ENCODE data around the genes OLFML2B, NOS1AP and SH2D1B.

GRCh38 chr1:161171086-161172294 is 5.3 kb downstream of the PPOX start:
- PRO-cap, result no peak

- PRO-cap, result bidirectional peak, plus-strand start at chr1:161201304, minus-strand start at chr1:161201162; bidirectional peak, plus-strand start at chr1:161201666, minus-strand start at chr1:161201561
Measured at GRCh38 chr1:161201201-161201854, 839 bp upstream of the NDUFS2 start.

GRCh38 chr1:161229741-161230477 is 4.0 kb downstream of the TOMM40L start:
- PRO-cap, result no peak

DNA sequence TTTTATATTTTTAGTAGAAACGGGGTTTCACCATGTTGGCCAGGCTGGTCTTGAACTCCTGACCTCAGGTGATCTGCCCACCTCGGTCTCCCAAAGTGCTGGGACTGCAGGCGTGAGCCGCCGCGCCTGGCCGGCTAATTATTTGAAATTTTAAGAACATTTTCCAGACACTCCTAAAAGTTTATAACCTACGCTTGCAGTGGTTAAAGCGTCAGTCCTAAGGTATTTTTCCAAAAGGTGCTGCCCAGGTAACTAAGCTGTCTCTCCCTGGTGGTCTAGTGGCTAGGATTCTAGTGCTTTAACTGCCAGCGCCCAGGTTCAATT is 52.9 kb upstream of the CFAP126 start:
- PRO-cap, result no peak

- PRO-cap, result no peak
Measured at GRCh38 chr1:161499674-161500112, 5.6 kb upstream of the FCGR2A start.

GRCh38 chr1:161621192-161622025 is 9.6 kb downstream of the FCGR3B start:
- PRO-cap, result unidirectional peak, plus-strand start at chr1:161621715

DNA sequence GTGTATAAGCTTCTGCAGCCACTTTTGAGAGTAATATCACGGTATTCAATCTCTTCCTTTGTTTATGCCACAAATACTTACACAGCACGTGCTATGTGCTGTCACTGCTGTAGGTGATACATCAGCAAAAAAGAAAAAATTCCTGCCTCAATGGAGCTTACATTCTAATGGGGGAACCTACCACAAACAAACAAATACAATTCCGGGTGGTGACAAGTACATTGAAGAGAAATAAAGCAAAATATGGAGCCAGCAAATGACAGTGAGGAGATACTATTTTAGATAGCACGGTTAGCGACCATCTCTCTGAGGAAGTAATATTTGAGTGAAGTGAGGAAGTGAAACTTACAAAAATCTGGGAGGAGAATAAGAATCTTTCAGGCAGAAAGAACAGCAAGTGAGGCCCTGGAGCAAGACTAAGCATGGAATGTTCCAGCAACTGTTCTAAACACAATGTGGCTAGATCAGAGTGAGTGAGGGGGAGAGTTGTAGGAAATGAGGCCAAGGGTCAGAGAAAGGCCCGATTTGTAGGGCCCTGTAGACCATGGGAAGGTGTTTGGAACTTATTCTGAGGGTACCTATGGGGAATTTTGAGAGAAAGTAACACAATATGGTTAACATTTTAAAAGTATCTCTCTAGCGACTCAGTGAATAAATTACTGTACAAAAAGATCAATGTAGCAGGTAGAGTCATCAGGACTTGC is 2.5 kb upstream of the FCRLB start:
- PRO-cap, result no peak

- PRO-cap, result no peak
Measured at GRCh38 chr1:161801918-161802269, 35.8 kb downstream of the ATF6 start.

GRCh38 chr1:161821009-161821211 is 54.8 kb downstream of the ATF6 start:
- PRO-cap, result no peak

- PRO-cap, result no peak
Measured at GRCh38 chr1:162019649-162020556, 3.8 kb downstream of the OLFML2B start.

DNA sequence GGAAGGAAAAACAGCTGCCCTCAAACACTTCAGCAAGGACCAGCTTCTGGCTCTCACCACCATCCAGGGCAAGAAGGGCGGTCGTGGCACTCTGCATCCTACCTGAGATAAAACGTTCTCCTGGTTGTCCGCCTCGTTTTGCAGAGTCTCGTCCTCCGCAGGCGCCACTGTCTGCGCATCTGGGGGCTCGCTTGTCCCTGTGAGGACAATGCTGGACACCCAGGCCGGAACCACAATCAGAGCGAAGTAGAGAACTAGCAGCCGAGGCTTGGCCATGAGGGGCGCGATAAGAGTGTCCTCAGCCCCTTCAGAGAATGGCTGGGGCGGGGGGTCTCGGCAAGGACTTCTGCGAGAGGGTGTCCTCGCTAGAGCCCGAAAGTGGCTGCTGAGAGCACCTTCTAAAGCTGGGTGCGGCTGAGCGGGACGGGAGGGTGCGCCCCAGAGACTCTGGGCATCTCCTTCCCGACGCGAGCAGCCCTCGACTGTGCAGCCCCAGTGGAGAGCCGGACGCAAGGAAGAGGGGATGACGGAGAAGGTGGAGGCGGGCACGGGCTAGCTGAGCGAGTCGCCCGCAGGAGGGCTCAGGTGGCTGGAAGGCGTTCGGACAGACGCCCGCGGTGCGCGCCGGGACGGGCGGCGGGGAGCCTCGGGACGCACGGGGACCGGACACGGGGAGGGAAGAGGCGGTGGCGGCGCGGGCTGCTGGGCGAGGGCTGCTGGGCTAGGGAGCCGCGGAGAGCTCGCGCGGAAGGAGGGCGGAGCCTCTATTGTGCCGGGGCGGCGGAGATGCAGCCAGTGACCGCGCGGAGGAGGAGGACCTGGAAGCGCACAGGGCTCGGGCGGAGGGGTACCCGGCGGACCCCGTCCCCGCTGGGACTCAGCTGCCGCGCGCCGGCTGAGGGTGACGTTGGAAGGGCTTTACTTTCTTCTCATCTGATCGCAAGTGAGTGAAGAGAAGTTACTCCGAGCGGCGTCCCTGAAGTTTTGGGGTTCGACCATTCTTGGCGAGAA is at the start of gene OLFML2B:
Gene OLFML2B, minus strand, starts transcription at position 715 of the 1,011 bp plus-strand sequence.
- PRO-cap, result bidirectional peak, plus-strand start at position 795 of the sequence, minus-strand start at position 715 of the sequence

- PRO-cap, result bidirectional peak, plus-strand start at chr1:162069717, minus-strand start at chr1:162069607
Measured at GRCh38 chr1:162069225-162070498, at the start of gene NOS1AP. Gene NOS1AP (plus strand): TSS chr1:162069691.

- PRO-cap, result unidirectional peak, minus-strand start at chr1:162070628
Measured at GRCh38 chr1:162070499-162070774, 946 bp downstream of the NOS1AP start.

- PRO-cap, result no peak
Measured at GRCh38 chr1:162070775-162071301, 1.3 kb downstream of the NOS1AP start.

GRCh38 chr1:162215730-162216289 is 146.3 kb downstream of the NOS1AP start:
- PRO-cap, result no peak

- PRO-cap, result no peak
Measured at GRCh38 chr1:162412026-162412361, at the start of gene SH2D1B. Gene SH2D1B (minus strand): TSS chr1:162412136.

DNA sequence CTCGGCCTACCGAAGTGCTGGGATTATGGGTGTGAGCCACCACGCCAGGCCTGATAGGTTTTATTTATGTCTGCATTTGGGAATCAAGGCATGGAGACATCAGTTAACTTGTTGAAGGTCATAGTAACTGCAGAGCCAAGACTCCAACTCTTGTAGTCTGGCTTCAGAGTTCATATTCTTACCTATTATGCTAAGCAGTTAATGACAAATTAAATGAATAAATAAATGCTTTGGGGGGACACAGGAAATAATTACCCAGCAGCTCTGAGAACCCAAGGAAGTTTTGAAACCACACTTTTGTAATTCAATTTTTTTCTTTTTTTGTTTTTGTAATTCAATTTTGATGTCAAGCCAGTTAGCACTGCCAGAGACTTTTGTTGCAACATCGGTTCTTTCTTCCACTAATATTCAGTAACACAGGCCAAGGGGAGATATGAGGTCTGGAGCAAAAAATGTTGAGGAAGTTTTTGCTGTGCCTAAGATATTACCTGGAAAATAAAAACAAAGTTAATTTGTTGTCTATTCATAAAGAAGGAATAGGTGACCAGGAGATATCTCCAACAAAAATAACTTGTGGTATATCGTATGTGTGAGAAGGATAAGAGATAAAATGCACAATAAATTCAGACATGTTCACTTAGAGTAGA is 9.2 kb upstream of the UAP1 start:
- PRO-cap, result no peak

- PRO-cap, result no peak
Measured at GRCh38 chr1:162560526-162560942, 988 bp upstream of the UAP1 start.

GRCh38 chr1:162625870-162626727 is 6.2 kb upstream of the DDR2 start:
- PRO-cap, result bidirectional peak, plus-strand start at chr1:162626426, minus-strand start at chr1:162626163

DNA sequence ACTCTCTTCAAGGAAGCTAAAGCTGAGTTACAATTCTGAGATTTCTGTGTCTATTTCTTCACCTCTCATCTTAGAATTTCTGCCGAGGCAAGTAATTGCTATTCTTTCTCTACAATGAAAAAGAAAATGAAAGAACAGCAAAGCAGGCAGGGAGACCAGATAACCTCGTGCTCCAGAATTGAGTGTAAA is 5.6 kb upstream of the DDR2 start:
- PRO-cap, result no peak